NB4 (cell line): ENCODE results near the genes CD1E, OR10K1 and OR10Z1.

DNA sequence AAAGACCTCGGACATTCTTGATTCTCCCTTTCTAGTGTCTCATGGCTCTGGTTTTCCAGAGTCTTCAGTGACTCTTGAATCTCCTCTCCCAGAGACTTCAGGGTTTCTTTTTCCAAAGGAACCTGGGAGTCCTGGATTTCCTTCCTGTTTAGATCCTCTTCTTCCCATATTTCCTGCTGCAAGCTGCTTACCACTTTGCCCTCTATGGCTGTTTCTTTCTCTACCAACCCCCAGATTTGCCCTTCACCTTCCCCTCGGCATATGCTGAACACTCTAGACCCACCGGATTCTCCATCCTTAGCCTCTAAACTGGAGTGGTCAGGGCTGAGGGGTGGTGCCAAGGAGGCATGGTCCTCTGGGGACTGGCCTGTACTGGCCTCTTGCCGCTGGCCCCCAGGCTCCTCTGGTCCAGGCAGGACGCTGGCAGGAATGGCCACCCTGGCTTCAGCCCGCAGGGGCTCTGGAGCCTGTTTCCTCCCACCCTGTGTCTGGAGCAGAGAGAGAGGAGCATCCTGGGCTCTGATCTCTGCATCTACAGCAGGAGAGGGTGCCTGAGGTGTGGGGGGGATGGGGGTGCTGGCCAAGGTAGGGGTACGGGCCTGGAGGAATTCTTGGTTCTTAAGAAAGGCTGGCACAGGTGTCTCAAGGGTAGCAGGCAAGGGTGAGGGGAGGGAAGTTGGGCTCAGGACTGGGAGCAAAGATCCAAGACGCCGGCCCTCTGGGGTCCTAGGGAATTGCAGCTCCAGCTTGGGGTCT is 4.6 kb downstream of the NES start:
- RRBS = no CpG with 5 or more reads among the region's 9 CpGs

DNA sequence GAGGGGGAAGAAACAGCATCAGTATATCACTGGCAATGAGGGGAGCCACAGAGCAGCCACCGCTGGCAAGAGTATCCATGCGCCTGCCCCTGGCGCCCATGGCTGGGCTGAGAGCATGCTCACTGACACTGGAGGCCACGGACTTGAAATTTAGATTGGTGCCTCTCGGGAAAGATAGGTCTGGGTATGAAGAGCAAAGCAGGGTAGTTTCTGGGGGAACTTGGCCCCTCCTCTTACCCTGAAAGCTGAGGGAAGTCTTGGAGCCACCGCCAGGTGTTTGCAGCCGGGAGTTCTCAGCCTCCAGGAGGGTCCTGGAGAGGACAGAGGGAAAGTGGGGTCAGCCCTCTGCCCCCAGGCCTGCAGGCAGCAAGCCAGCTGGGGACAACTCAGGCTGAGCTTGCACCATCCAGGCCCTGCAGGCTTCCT is 4.0 kb downstream of the NES start:
- RRBS = no CpG with 5 or more reads among the region's 7 CpGs

DNA sequence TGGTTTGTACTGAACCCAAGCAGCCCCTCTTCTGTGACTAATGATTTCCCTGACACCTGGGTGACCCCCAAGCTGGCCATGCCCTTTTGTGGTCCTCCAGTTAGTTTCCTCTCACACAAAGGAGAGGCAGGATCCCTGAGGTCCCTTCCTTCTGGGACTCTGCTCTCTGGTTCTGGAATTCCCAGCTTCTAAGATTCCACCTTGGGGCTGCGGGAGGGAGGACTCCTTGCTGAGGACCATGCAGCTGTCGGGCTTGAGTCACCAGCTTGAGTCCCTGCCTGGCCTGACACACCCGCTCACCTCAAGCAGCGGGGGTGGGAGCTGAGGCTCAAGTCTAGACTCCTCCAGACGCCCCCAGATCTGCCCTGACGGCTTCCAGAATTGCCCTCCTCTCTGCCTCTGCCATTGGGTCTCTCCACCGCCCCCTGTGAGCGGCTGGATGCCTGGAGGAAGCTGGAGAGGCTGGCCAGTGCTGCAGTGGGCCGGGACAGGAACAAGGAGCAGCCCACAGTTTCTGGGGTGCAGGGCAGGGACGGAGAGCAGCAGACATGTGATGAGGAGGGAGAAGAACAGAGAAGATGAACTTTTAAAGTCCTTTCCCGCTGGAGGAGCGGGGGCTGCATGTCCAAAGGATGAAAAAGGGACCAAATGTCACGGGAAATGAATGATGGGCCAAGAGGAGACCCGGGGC is 13.7 kb downstream of the CRABP2 start:
- RRBS = no CpG with 5 or more reads among the region's 14 CpGs

DNA sequence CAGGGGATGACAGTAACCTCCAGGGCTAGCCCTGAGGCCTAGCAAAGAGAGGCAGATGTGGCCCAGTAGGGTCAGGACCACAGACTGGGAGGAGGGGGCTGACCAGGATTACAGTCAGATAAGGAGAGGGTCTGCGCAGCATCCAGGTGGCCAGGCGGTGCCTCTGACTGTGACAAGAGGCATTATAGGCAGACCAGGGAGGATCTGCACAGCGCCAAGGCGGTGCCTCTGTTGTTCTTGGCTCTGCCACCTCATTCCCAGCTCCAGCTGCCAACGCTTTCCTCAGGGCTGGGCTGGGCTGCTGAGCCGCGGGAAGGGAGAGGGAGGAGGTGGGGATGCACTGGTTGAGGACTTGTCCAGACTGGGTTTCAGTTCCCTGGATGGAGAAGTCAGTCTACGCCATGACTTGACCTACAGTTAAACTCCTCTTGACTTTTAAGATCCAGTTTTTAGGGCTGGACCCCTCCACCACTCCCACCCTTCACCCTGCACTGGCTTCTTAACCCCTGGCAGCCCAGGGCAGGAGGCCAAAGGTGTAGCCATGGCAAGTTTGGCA is 4.4 kb upstream of the CRABP2 start:
- RRBS = no CpG with 5 or more reads among the region's 8 CpGs

GRCh38 chr1:156795677-156796384 is 20.8 kb downstream of the SH2D2A start:
- RRBS = no CpG with 5 or more reads among the region's 8 CpGs

- RRBS = no CpG with 5 or more reads among the region's 7 CpGs
Observed at GRCh38 chr1:156800046-156800600, 16.5 kb downstream of the SH2D2A start.

DNA sequence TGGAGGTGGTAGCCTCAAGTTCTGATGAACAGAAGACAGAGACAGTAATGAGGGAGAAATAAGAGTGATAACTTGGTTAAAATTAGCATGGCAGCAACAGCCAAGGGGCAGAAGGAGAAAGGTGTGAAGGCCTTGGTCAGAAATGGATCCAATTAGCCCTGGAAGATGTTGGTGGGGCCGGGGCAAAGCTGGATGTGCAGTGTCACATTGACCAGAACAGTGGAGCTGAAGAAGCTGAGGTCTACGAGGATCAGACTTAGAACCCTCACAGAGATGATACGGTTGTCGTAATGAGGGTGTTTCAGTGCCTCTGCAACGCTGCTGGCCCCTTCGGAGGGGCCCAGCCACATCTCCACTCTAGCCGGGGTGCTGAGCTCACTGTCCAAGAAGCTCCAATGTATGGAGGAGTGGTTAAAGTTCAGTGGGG is 14.2 kb downstream of the SH2D2A start:
- RRBS = no CpG with 5 or more reads among the region's 7 CpGs

- RRBS = 55% methylated on average over 8 of the region's 17 CpGs
Observed at GRCh38 chr1:156845229-156845564, 13.7 kb downstream of the INSRR start.

DNA sequence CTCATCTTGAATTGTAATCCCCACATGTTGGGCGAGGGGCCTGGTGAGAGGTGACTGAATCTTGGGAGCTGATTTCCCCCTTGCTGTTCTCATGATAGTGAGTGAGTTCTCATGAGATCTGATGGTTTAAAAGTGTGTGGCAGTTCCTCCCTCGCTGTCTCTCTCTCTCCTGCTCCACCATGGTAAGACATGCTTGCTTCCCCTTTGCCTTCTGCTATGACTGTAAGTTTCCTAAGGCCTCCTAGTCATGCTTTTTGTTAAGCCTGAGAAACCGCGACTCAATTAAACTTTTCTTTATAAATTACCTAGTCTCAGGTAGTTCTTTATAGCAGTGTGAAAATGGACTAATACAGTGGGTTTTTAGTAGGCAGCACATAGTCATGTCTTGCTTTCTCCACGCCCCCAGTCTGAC is 10.2 kb upstream of the ARHGEF11 start:
- RRBS = no CpG with 5 or more reads among the region's 5 CpGs

GRCh38 chr1:157119924-157120549 is 18.2 kb downstream of the ETV3 start:
- RRBS = no CpG with 5 or more reads among the region's 12 CpGs

DNA sequence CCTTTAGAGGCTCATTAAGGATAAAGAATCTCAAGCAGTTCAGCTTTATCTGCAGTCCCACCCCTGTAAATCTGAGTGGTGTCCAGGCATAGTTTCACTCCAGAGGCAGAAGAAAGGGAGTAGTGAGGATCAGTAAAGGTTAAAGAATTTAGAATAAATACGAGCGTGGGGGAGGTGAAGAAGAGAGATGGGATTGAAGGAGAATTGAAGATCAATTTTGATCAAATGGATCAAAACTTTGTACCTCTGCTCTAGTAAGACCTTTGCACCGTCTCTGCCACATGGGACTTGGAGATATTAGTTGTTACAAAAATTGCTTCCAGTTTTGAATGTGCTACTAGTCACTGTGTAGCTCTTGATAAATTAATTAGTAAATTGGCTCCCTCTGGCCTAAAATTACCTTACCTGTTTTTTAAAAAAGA is 1.1 kb upstream of the ETV3 start:
- RRBS = no CpG with 5 or more reads among the region's 3 CpGs

DNA sequence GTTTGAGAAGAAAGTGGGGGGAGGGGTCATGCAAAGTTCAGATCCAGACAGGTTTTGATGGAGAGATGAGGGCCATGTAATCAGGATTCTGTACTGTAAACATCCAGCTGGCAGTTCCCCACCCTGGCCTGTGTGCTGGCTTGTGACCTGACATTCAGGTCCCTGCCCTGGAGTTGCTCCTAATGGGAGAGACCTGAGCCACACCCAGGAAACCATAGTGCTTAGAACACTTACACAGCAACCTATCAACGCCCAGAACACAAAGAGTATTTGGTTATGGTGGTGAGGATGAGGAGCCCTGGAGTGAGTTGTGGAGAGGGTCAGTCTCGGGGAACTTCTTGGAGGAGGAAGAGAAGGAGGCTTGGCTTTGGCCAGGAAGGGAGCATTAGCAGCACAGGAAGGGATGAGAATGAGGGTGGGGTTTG is 15.7 kb upstream of the ETV3 start:
- RRBS = no CpG with 5 or more reads among the region's 2 CpGs

GRCh38 chr1:157965839-157966433 is 27.5 kb upstream of the KIRREL1 start:
- RRBS = no CpG with 5 or more reads among the region's 9 CpGs

DNA sequence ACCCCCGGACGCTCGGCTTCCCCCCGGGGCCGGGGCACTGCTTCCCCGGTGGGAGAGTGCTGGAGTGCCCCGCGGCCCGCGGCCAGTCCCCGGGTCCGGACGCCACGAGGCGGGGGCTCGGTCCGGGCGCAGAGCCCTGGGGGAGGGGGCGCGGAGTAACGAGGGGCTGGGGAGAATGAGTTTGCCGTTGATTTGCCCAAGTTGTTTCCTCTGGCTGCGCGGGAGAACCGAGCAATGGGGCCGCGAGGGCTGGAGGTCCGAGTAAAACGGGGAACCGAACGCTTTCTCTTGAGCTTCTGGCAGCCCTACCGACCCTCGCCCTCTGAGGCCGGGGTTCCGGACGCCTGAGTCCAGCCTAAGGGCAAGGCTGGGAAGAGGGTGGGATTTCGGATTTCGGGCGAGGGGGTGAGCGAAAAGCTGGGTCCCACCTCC is 317 bp downstream of the KIRREL1 start:
- RRBS = 17% methylated on average over 6 of the region's 40 CpGs

- RRBS = no CpG with 5 or more reads among the region's 16 CpGs
Observed at GRCh38 chr1:158014327-158015088, 21.1 kb downstream of the KIRREL1 start.

- RRBS = no CpG with 5 or more reads among the region's 6 CpGs
Observed at GRCh38 chr1:158179370-158180259, 1.1 kb upstream of the CD1D start.

DNA sequence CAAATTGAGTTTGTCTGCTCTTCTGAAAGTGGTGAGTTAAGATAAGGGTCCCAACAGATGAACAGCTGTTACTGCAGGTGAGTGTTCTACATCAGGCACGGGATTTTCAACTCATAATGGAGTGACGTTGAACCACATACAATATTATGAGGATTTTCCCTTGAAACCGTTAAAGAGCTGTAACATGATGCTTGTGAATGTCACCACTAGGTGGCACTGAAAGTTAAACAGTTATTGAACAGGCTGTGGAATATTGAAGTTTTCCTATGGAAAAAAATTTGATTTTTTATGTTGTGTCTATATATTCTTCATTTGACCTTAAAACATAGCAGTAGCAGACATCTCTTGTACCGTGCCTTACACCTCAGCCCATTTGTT is 23.1 kb downstream of the CD1D start:
- RRBS = no CpG with 5 or more reads among the region's 4 CpGs

DNA sequence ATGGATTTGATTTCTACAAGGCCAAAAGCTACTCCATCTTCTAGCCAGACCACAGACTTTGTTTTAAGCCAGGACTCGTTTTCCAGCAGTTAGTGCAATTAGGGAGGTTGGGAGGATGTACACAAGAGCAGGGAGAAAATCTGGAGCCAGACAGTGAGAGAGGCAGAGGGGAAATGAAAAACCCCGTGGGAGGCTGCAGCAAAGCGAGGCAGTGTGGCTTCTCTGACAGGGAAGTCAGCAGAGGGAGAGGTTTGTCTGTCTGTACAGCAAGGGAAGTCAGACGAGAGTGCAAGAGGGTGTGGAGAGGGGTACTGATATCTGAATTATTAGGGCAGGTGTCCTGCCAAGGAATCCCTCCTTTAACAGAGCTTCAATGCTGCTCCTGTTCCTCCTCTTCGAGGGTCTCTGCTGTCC is at the start of gene CD1E:
TSS of gene CD1E (plus strand) at position 279 of the 414 bp plus-strand sequence.
- RRBS = no CpG with 5 or more reads among the region's 5 CpGs

DNA sequence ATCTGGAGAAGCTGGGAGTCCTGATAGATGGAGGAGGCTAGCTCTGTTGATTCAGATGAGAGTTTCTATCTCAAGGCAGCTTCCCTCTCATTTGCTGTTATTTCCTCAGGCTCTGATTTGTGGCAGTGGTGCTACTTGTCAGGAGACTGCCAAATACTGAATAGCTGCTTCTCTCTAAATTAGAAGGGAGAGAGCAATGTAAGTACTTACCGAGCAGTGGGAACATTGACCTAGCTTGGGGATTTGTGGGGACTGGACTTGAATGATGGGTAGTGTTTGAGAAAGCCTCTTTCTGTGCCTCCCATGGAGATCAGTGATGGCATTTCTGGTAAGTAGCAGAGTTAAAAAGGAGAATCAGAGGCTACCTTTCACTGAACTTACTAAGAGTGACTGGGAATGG is at the start of gene OR10K1:
TSS of gene OR10K1 (plus strand) at position 258 of the 400 bp plus-strand sequence.
- RRBS = no CpG with 5 or more reads among the region's 1 CpG

DNA sequence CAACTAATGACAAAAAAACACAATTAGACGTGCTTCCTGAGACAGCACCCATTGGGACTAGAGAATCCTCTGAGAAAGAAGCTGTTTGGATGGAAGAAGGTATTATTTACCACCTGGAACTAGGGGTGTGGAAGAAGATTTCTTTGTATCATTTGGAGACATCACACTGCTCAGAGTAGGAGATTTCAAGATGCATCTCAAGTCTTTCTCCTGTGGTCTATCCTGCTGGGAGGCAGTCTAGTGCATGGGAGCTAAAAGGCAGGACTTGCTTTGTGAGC is at the start of gene OR10Z1:
TSS of gene OR10Z1 (plus strand) at position 173 of the 278 bp plus-strand sequence.
- RRBS = no CpG with 5 or more reads among the region's 1 CpG